Choroid plexus epithelial cell (primary cell): ENCODE data around the genes ARID1A and ZDHHC18.

DNA sequence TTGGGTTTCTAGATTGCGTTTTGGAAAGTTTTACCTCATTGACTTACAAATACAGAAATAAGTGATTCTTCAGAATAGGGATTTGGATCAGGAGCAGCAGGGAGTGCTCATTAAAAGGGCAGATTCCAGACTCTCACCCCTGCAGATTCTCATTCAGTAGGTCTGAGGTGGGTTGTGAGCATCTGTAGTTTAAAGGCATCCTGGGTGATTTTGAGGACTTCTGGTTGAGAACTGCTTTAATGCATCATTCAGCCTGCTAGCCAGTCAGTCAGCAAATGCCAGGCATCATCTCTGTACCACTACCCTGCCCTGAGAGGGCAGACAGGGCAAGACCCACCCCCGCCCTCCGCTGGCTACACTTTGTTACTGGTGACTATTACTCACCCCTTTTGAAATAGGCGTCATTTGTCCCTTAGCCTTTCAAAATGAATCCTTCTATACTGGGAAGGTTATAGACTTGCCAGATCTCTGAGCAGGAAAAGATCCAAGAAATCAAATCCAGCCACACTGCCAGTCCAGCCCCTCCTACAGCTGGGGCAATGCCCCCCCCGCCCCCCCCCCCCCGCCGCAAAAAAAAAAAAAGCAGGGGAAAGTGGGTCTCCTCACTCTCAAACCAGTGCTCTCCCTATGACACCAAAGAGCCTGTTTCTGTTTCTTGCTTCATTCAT, 4.2 kb downstream of the SELENON start:
- RRBS, result no CpG with 5 or more reads among the region's 7 CpGs

DNA sequence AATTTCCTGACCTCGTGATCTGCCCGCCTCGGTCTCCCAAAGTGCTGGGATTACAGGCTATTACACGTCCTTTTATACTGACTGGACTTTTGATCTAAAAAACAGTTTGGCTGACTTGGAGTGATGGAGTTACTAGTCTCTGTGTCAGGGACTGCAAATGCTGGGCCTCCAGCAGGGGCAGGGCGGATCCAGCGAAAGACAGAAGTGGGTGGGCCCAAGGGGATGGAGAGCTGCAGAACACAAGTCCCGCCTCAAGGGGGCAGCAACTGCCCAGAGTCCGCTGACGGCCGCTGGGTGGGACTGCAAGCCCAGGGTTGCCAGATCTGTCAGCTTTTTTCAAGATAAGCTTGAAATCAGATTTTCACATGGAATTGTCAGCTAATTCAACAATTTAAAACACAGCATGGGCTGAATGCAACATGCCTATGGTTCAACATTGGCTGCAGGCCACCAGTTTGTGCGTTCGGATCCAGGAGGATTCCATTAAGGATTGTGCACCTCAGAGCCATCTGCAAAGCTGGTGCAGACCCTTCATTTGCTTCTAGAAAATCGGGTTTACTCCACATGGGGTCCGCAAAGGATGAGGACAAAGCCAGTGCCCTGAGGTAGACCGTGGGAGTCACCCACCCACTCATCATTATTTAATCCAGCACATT, 10.8 kb downstream of the STMN1 start:
- RRBS, result no CpG with 5 or more reads among the region's 15 CpGs

- RRBS, result no CpG with 5 or more reads among the region's 7 CpGs
Observed at GRCh38 chr1:25927176-25927614, 21.0 kb upstream of the STMN1 start.

DNA sequence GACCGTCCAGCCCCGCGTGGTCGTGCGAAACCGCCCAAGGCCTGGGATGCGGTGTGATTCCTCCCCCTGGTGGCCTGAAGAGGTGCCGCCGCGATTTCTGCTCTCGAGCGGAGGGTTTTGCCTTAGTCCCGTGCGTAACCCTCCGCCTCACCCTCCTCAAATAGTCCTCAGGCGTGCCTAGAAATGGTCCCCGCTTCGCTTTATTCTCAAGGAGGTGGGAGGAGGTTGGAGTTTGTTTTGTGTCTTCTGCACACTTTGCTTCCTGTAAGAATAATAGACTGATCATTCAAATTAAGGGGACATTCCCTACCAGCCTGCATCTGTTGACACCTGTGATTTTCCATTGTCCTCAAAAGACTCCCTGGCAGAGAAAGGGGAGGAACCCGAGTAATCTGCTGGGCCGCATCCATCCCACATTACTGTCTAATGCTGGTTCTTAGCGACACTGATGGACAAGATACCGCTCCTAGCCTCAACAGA, 423 bp upstream of the PAFAH2 start:
- RRBS, result no CpG with 5 or more reads among the region's 22 CpGs

DNA sequence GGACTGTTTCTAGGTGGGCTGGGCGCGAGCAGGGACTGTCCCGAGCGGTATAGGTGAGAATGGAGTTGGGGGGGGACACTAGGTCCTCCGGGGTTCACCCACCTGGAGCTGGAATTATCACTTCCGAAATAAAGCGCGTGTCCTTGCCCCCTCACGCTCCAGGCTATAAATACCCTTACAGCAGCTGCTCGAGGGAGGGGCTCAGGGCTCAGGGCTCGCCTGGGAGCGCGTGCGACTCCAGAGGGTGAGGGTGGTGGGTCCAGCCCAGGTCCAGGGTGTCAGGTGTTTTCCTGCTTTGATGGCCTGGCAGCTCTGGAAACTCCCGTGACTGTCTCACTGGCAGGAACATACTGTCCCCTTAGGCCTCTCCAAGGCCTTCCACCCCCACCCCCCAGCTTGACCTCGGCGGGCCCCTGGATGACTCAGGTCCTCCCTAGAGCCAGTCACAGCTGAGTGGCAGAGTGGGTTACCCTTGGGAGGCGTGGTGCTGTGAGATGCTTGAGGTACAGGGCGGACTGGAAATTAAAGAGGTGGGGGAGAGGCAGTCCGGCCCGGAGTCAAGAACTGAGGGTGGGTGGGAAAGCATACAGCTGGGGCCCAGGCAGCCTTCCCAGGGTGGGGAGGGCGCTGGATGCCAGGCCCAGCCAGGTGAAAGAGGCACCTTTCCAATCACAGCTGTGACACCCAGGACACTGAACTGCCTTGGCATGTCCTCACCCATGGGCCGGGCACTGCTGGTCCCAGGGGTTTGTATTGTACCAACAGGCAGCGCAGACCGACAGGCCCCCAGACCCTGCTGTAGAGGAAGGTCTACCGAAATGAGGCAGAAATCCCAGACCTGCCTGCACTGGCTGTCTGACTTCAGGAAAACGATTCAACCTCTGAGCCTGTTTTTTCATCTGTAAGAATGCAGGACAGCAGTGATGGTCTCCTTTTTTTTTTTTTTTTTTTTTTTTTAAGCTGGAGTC, 9.3 kb downstream of the SLC30A2 start:
- RRBS, result no CpG with 5 or more reads among the region's 27 CpGs

GRCh38 chr1:26288556-26288984, 8.7 kb downstream of the SH3BGRL3 start:
- RRBS, result no CpG with 5 or more reads among the region's 3 CpGs

DNA sequence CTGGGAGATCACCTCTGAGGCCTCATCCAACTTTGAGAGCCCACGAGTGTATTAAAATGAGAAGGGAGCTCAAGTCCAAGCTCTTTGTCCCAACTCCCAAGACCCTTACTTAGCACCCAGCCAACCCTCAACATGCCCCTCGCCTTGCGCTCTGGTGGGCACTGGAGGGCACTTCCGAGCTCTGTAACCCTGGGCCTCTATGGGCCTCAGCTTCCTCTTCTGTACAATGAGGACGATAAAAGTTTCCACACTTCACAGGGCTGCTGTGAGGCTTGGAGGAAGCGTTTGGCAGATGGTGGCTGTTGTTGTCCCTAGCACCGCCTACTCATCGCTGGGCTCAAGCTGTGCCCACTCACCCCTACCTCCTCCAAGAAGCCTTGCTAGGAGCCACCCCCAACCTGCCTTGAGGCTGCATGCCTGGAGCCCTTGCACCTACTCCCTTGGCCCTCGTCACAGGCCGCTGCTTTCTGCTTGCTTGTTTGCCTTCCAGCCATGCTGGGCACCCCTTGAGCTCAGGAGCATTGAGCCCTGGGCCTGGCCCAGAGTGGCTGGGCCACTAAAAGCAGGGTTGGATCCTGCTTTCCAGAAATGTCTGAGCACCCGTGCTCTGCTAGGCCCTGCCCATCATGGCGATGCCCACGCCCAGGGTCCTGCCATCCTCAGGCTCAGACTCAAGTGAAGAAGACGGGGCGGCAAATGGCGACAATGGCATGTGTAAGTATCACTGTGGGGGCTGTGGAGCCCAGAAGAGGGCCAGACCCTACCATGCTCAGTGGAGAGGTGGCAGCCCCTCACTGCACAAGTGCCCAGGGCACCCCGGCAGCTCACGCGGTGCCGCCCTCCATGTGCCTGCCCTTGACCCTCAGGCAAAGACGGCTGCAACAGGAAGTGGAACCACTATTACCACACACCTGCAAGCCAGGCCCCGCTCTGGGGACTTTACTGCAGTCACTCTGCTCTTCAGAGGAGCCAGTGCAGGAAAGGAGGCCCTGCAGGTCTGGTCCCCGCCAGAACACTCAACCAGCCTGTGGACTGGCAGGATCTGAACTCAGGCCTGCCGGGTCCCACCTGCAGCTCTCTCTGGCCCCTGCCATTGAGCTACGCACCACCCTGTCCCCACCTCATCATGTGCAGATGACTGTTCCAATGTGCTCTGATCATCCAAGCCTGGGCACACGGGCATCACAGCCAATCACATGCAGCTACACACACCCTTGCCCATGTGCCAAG, 9.5 kb downstream of the SH3BGRL3 start:
- RRBS, result no CpG with 5 or more reads among the region's 26 CpGs

DNA sequence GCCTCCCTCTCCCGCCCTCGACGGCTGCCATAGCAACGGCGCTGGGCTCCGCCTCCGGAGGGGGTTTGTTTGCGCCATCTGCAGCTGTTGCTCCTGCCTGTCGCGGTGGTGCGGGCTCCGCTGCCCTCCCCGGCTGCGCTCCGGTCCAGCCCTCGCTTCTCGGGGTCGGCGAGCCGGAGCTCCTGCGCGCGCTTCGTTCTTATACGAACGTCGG, 806 bp downstream of the HMGN2 start:
- RRBS, result under 1% methylated on average over 13 of the region's 27 CpGs

- RRBS, result no CpG with 5 or more reads among the region's 8 CpGs
Observed at GRCh38 chr1:26483527-26484012, 11.3 kb downstream of the HMGN2 start.

GRCh38 chr1:26554897-26555453, 25.4 kb downstream of the RPS6KA1 start:
- RRBS, result no CpG with 5 or more reads among the region's 10 CpGs

- RRBS, result no CpG with 5 or more reads among the region's 9 CpGs
Observed at GRCh38 chr1:26560612-26561233, 31.2 kb downstream of the RPS6KA1 start.

DNA sequence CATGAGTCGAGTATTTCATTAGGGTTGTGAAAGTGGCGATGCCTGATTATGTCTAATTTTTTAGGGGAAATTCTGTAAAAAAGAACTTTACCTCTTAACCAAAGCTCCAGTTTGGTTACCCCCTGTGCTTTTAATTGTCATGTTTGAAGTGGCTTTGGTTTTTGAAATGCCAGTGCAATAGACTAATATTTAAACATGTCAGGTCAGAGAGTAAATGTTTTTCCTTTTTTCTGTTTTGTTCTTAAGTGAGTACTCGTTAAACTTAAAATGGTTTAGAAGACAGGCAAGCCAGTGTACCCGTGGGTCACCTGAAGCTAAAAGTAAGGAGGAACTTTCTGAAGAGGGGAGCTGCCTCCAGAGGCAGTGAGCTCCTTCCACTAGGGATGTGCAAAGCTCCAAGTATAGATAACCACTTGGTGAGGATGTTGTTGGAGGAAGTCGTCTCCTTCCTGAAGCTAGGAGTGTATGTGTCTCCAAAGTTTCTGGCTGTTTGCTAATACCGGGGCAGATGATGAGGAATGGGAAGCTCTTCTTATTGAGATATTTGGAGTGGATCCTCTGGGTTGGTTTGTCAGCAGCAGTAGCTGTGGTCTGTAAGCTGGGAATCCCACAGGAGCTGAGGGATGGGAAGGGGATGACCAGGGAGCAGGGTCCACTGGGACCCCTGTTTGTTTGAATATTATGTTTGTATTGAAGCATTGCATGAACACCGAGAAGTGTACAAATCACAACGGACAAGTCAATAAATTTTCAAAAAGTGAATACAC, 35.3 kb downstream of the RPS6KA1 start:
- RRBS, result no CpG with 5 or more reads among the region's 8 CpGs

DNA sequence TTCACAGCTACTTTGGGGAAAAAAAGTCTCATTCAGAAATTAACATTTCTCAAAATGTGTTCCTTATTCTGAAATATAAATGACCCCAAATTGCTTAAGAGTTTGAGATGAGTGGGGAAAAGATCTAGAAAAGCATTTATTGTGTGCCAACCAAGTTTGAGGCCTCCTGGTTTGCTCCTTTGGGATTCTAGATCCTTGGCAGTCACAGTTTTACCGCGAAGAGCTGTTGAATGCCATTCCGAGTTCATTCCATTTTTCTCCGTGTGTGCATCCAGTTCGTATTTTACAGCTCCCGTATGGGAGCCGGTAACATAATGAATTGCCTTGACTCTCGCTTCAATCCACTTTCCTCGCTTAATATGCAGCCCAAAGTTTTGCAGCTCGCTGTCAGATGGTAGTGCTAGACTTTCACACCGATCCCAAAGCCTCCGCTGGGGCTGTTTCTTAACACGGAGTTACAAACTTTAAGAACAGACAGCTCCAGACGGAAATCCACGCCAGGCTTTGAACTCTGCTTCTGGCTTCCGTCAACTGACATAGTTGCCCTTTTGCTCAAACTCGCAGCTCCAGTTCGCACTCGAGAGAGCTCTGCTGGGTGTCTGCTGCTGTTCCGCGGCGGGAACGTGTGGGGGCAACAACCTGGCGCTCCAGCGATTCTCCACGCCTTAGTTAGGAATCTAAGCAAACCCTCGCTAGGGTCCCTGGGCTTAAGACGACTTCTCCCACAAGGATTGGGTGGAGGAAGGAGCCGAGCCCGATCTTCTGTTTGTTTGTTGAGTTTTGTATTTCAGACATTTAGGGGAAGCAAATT, 3.6 kb upstream of the ARID1A start:
- RRBS, result no CpG with 5 or more reads among the region's 30 CpGs

DNA sequence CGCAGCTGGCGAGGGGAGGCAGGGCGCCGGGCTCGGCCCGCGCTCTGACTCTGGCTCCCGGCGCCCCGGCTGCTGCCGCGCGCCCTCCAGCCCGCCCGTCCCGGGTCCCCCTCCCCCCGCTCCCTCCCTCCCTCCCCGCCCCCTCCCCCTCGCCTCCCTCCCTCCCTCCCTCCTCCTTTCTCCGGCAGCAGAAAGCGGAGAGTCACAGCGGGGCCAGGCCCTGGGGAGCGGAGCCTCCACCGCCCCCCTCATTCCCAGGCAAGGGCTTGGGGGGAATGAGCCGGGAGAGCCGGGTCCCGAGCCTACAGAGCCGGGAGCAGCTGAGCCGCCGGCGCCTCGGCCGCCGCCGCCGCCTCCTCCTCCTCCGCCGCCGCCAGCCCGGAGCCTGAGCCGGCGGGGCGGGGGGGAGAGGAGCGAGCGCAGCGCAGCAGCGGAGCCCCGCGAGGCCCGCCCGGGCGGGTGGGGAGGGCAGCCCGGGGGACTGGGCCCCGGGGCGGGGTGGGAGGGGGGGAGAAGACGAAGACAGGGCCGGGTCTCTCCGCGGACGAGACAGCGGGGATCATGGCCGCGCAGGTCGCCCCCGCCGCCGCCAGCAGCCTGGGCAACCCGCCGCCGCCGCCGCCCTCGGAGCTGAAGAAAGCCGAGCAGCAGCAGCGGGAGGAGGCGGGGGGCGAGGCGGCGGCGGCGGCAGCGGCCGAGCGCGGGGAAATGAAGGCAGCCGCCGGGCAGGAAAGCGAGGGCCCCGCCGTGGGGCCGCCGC, at the start of gene ARID1A:
Gene ARID1A (plus strand): TSS at position 173 of the 760 bp plus-strand sequence.
- RRBS, result 2% methylated on average over 42 of the region's 92 CpGs

DNA sequence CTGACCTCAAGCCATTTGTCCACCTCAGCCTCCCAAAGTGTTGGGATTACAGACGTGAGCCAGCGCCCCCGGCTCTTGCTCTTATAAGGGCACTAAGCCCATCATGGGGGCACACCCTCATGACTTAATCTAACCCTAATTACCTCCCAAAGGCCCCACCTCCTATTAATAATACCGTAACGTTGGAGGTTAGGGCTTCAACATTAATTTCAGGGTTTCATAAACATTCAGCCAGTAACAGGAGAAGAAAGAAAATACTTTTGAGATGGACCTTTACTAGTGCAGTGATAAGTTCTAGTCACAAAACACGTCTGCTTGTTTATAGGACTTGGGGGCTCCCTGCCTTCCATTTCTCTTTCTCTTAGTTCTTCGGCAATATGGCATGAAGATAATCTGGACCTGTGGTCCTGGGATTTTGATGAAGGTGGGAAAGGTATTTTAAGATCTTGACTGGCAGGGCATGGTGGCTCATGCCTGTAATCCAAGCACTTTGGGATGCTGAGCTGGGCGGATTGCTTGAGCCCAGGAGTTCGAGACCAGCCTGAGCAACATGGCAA, 15.6 kb downstream of the ARID1A start:
- RRBS, result no CpG with 5 or more reads among the region's 9 CpGs

DNA sequence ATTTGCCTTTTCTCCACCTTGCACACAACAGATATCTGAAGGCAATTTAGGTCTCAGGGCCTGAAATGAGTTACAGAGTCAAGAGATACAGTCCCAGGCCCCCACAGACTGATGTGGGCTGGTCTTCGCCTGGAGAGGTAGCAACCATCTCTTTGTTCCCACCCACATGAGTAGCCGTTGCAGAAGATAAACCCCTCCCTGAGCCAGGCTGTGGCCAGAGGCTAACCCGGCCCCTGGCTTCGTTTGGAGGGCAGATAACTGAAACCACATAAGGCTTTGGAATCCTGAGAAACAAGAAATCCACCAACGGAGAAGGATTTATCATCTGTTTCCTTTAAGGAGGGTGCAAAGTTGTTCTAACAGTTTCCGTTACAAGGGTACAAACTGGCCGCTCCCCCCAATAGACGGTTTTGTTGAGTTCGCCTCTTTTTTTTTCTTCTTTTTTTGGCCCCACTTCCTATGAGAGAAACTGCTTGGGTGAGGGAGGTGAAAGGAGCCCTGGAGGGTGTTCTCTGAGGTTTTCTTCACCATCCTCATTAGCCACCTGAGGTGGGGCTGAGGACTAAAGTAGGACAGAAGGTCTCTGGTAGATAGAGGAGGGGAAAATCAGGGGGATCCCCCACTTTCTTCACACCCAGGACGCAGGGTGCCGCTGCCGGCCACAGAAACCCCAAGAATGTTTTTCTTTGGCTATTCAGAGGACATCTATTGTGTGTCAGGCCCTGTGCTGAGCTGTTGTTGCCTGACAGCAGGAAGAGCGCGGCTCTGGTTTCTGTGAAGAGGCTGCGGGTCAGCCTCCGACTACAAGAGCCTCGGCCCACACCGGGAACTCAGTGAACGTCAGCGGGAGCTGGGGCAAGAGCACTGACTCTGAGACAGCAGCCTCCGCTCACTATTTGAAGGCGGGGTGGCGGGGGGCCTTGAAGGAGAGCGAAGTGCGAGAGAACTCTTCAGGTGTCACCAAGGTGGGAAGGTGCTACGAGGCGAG, 614 bp upstream of the PIGV start:
- RRBS, result no CpG with 5 or more reads among the region's 27 CpGs

GRCh38 chr1:26790580-26790908, 2.8 kb downstream of the PIGV start:
- RRBS, result no CpG with 5 or more reads among the region's 4 CpGs

DNA sequence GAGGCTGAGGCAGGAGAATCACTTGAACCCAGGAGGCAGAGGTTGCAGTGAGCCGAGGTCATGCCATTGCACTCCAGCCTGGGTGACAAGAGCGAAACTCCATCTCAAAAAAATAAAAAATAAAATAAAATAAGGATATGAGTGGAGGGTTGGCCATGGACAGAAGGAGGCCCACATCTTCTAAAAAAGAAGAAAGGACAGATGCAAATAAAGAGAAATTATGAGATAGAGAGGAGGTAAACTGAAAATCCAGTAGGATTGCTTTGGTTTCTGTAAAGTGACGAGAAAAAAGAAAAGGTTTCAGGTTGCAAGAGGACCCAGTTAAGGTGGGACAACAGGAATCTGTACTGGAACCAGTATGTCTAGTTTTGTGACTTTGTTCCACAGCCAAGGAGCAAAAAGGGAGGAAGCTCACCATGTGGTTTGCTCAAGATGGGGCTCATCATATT, 1.9 kb upstream of the ZDHHC18 start:
- RRBS, result no CpG with 5 or more reads among the region's 3 CpGs

DNA sequence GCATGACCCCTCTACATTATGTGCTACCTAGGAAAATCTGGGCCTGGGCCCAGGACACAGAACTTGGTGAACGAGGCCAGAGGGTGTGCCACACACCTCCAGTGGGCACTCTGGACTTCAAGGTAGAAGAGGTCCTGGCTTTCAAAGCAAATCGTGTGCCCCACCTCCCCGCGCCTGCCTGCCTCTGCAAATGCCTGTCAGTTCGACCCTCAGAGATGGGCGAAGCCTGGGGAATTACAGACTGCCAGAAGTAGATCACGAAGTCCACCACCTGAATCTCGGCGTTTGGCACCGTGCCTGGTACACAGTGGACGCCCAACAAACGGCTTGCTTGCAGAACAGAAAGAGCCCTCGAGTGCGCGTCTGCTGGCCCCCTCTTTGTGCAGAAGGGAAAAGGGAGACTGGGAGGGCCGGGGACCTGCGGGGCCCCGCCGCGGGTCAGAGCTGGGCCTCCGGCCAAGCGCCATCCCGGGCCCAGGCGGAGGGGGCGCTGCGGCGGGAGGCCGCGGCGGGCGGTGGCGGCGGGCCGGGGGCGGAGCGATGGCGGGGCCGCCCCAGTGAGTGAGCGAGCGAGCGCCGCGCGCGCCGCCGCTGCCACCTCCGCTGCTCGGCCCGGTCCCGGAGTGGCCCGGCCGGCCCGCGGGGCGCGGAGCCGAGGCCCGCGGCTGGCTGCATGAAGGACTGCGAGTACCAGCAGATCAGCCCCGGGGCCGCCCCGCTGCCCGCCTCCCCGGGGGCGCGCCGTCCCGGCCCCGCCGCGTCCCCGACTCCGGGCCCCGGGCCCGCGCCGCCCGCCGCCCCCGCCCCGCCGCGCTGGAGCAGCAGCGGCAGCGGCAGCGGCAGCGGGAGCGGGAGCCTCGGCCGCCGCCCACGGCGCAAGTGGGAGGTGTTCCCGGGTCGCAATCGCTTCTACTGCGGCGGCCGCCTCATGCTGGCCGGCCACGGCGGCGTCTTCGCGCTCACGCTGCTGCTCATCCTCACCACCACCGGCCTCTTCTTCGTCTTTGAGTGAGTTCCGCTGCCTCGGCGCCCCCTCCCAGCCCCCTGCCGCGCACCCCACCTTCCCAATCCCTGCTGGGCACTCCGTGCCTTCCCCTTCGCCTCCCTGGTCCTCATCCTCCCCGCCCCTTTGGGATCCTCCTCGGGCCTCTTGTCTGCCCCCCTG, at the start of gene ZDHHC18:
Gene ZDHHC18 (plus strand): TSS at position 557 of the 1,165 bp plus-strand sequence.
- RRBS, result 1% methylated on average over 54 of the region's 119 CpGs

- RRBS, result no CpG with 5 or more reads among the region's 5 CpGs
Observed at GRCh38 chr1:26854007-26854746, 8.8 kb upstream of the SFN start.